REH cell (cell line): Measurements from ENCODE around the gene MRPS16.

- PRO-cap: no peak
Measured at GRCh38 chr10:72196748-72197137, 19.1 kb upstream of the ANAPC16 start.

DNA sequence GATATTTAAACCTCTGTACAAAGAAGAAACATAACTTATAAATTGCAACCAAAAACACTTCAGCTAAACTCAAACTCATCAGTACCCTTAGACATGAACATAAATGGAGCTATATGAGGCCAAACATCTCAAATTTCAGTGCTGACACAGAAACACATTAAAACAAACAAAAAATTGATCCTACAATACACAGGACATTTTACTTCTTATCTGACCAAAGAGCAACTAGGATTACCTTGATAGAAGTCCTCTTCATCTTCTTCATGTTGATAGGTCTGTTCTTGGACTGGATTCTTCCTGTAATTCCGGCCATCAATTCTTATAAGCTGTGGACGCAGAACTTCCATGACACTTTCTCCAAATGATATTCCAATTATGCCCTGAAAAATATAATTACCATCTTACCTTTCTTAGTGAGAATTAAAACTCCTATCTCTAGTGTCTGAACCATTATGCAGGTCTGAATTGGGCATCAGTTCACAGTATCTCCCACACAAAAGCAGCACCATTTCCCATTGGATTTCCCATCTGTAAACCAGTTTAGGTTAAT, 2.8 kb upstream of the ANAPC16 start:
- PRO-cap: no peak

GRCh38 chr10:72235765-72236494, 19.9 kb upstream of the ASCC1 start:
- PRO-cap: no peak

DNA sequence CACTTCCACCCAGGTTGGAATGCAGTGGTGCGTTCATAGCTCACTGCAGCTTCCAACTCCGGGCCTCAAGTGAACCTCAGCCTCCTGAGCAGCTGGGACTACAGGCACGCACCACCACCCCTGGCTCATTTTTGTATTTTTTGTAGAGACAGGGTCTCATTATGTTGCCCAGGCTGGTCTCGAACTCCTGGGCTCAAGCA, 24.5 kb upstream of the DDIT4 start:
- PRO-cap: unidirectional peak, minus-strand start at position 71 of the sequence

DNA sequence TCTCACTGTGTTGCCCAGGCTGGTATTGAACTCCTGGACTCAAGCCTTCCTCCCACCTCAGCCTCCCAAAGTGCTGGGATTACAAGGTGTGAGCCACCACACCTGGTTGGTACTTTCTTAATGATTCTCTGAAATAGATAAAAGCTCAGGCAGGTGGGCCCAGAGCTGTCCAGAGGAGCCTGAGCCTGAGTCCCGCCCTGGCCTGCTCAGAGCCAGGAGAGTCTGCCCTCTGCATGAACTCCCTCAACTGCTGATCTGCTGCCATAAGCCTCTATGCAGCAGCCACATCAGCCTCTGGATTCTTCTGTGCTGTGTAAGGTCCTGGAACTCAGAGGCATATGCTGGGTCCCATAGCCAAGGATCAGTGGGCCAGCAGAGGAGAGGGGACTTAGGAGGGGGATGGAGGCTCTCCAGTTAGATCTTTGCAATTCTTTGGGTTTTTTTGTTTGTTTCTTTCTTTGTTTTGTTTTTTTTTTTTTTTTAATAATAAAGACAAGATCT, 23.0 kb upstream of the DDIT4 start:
- PRO-cap: no peak

DNA sequence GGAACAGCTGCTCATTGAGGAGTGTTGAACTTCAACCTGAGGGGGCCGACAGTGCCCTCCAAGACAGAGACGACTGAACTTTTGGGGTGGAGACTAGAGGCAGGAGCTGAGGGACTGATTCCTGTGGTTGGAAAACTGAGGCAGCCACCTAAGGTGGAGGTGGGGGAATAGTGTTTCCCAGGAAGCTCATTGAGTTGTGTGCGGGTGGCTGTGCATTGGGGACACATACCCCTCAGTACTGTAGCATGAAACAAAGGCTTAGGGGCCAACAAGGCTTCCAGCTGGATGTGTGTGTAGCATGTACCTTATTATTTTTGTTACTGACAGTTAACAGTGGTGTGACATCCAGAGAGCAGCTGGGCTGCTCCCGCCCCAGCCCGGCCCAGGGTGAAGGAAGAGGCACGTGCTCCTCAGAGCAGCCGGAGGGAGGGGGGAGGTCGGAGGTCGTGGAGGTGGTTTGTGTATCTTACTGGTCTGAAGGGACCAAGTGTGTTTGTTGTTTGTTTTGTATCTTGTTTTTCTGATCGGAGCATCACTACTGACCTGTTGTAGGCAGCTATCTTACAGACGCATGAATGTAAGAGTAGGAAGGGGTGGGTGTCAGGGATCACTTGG, 1.5 kb downstream of the DDIT4 start:
- PRO-cap: bidirectional peak, plus-strand start at position 413 of the sequence, minus-strand start at position 302 of the sequence

- PRO-cap: no peak
Measured at GRCh38 chr10:72305435-72305915, 31.8 kb downstream of the DDIT4 start.

GRCh38 chr10:72315299-72316237, 39.2 kb downstream of the DNAJB12 start:
- PRO-cap: no peak

GRCh38 chr10:72335483-72336091, 19.1 kb downstream of the DNAJB12 start:
- PRO-cap: no peak

GRCh38 chr10:72649294-72649591, 23.4 kb upstream of the MICU1 start:
- PRO-cap: no peak

GRCh38 chr10:72693039-72693199, 976 bp downstream of the MCU start:
- PRO-cap: no peak

DNA sequence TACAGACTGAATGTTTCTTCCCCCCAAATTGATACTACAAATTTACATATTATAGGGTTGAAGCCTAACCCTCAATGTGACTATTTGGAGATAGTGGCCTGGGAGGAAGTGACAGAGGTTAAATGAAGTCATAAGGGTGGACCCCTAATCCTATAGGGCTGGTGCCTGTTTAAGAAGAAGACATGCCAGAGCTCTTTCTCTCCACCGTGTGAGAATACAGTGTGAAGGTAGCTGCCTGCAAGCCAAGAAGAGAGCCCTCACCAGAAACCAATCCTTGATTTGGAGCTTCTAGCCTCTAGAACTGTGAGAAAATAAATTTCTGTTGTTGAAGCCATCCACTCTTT, 67.7 kb downstream of the MCU start:
- PRO-cap: no peak

DNA sequence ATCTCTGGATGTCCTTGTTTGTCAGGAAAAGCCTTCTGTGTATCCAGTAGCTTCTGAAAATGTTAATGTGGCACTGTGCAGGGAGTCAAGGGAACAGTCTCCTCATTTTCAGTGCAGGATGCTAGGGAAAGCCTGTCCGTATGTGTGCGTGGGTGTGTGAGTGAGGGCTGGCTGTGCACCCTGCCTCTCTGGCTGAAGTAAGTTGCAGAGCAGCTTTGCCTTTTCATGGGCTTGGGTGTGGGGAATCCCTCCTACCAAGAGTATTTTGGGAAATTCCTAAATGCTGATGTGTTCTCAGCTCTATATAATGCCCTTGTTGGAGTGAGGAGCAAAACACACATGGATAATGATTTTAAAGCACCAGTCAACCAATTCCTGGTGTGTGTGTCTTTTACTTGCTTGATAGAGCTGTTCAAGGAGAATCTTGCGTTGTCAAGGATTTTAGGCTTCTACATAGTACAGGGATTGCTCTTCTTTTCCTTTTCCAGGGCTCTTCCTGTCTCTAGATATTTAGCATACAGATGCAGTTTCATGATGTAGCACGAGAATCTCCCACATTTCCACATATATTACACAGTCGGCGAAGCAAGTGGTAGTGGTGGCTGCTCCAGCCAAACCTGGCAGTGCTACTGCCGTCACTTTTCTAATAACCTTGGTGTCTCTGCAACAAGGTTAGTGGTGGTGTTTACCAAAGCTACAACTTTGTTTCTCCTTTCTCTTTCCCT, 92.8 kb downstream of the MCU start:
- PRO-cap: no peak

DNA sequence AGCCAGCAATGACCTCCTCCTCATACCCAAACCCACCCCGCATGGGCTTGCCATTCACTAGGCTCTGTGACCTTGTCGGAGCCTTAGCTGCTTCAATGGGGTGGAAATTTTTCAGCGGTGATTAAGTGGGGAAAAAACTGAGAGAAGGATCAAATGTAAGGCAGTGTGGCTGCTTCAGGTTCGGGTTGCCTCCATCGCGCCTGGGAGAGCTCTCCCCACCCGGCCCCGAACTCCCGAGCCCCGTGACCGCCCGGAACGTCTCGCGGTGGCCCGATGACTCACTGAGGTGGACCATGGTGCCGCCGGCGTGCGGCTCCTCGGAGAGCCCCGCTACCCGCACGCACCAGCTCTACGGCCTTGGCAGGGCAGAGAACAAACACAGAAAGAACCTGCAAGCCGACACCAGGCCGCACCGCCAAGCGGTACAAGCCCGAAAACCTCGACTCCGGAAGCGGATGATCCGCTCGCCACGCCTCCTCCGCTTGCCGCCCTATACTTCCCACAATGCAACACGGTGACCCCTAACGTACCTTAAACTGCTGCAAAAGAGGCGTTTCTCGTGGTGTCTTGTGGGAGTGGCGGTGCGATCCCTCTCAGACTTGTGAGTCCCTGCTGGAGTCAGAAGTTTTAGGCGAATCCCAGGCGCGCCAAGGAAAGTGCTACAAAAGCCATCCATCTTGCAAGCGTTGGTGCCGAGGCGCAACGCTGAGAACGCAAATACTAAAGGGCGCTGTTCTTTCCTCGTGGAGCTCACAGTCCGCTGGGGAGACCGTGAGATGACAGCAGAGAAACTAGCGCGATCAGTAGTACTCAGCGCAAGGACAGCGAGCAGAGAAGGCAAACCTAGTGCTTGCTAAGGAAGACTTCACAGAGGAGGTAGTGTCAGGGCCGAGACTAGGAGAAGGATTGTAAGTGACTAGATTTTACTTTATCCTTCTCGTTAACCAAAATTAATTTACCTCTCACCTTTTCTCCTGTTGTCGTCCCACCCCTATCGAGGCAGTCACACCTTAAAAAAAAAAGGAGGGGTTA, at the start of gene MRPS16:
Gene MRPS16, minus strand, starts transcription at position 457 of the 1,032 bp plus-strand sequence.
- PRO-cap: bidirectional peak, plus-strand start at position 276 of the sequence, minus-strand start at position 219 of the sequence; bidirectional peak, plus-strand start at position 596 of the sequence, minus-strand start at position 457 of the sequence

GRCh38 chr10:73295640-73296368, 43.4 kb upstream of the MRPS16 start:
- PRO-cap: no peak

DNA sequence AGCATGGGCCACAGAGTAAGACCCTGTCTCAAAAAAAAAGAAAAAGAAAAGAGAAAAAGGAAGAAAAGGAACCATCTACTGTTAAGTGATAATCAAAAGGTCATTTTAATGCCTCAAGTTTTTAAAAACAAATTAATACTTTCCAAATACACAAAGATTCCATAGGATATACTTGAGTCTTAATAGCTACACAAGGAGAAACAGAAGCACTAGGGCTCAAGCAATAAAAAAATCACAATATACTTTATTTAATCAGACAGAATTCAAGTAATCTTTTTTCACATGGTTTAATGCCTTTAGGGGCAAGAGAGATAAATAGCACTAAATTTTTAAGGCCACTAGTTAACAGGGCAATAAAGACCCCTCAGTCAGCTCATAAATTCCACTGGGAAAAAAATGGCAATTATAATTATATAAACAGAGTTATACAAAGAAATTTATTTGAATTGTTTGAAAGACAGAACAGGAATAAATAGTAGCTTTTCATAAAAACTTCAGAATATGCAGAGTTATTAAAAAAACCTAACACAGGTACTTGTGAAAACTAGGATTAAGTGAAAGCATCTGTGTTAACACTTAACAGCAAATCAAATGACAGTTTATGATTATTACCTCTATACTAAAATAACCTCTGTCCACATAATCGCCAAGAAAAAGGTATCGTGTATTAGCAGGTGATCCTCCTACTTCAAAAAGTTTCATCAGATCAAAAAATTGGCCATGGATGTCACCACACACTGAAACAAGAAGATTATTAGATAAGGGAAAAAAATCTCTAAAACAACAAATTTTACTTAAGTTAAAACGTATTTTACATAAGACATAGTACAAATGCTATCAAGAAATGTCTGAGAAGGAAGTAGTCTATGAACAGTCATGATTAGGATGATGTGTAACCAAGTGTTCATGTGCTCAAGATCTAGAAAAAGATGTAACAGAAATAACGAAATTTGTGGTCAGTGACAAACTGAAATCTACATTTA, 17.6 kb downstream of the PPP3CB start:
- PRO-cap: no peak

DNA sequence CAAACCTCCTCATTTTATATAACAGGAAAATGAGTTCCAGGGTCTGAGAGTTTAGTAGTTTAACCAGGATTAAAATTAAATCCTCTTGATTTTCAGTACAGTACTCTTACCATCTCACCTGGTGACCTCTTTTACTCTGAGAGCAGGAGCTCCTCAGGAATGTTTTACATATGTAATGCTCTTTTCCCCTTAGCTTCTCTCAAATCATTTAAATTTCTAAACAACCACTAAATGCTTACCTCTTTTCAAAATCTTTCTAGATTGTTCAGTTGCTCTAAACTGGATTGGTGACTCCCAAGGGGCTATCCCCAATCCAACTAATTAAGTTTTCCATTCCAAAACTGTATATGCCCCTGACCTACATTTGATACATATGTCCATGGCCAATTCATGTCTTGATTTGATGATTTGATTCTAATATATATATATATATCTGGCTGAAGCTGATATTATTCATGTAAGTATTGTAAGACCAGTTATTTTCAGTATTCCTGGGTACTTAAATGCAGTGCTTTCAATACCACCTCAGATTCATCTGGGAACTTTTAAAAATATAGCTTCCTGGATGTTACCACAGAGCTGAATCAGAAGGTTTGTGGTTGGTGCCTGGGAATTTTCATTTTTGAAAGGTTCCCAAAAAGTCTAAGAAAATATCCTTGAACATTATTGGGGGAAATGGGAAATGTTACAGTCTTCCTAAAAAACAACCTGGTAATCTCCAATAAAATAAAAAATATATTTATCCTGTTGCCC, 10.5 kb upstream of the PPP3CB start:
- PRO-cap: no peak

DNA sequence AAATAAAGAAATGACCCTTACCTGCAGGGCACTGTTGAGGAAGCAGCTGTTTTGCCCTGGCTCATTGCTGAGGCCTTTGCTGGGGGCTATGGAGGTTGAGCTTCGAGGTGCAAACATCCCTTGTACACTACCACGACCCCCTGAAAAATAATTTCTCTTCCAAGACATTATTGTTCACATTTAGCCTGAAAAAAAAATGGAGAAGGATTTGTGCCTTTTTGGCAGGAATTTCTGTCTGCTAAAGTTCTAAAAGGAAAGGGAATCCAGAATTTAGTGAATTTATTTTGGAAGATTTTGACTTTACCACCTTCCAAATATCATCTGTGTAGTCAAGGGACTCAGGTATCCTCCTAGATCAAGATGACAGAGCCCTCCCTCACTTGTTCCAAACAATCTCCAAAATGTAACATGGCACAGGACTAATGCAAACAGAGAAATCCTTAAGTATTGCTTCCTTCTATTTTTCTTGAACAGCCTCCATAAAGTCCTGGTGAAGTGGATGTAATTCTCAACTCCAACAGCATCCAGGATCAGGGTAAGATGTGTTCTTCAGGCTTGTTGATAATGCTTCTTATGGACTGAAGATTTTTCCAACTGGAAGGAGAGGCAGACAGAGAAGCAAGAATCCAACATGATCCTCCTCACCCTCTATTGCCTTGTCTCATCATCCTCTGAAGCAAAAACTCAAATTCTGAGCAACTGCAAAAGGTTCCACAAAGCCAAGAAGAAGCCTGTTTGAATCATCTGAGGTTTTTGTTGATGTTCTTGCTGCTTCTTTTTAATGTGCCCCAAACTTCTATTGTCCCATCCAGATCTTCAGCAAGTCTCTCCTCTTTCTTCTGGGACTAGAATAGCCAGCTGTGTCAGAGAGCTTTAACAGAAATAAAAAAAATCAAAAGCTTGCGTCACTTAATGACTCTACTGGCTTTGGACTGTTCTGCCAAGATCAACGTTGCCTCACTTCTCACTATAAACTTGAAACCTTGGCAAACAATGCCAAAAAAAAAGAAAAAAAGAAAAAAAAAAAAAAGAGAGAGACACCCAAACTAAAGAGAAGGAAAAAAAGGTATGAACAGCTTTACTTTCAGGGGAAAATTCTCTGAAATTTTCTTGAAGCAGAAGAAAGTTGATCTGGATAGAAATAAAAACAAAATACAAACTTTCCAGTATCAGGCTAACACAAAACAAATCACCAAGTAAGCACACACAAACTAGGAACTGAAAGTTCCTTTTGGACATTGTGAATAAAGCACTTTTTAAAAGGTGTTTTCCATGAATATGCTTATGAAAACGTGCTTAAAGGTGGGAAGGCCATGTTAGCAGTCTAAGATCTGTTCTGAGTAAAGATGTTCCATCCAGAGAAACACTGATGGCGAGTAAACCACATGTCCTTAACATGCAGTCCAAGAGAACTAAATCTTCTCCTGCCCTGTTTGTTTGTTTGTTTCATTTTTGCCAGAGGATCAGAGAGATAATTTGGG, 15.1 kb downstream of the USP54 start:
- PRO-cap: no peak

DNA sequence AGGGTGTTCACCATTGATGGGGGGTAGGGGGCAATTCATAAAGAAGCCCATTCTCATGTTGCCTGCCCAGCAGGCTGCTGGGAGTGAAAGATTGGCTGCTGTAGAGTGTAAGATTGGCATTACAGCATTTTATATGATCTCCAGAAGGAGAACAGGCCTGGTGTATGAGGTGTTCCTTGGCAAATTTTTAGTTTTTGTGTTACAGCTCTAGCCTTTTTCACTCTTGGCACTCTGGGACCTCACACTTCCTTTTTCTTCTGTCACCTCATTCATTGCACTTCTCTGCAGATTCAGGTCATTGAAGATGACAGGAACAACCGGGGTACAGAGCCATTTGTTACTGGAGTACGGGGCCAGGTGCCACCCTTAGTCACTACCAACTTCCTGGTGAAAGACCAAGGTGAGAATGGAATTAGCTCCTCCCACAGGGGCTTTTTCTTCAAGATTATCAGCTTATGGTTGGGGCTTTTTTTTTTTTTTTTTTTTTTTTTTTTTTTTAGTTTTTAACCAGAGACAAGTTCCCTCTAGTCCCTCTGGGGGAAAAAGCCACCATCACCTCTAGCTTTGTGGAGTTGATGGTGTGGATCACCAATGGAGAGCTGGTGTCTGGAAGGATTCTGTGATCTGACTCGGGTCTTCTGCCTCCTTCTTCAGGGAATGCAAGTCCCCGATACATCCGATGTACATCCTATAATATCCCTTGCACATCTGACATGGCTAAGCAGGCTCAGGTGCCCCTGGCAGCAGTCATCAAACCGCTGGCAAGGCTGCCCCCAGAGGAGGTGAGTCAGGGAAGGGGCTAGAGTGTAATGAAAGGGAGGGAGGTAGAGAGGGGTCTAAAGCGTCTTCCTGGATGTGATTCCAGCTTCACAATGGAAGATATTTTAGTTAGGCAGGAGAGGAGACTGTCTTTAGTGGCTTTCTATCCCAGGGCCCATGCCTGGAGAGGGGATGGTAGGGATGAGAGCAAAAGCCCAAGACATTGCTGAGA, 8.6 kb upstream of the FUT11 start:
- PRO-cap: no peak

DNA sequence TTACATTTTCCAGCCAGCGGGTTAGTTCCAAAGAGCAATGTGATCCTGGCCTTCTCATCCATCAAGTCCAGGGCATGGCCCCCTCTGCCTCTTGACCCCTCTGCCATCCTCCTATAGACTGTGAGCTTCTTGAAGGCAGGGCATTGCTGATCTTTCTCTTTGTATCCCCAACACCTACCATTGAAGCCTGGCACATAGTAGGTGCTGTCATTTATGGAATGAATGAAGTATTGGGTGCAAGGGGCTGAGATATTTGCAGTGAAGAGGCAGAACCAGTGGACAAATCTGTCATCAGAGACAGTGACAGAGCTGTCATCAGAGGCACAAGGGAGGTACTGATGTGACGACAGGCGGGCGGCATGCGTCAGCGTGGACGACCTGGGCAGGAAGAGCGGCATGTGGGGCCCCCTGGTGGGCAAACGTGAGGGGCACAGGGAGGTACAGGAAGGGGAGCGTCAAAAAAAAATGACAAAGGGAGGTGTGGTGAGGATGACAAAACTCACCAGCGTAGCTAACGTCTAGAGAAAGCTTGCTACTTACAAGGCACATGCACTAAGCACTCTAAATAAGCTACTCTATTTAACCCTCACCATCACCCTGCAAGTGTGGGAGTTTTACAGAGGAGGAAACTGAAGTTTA, 5.2 kb upstream of the CAMK2G start:
- PRO-cap: no peak